Aortic smooth muscle cell (primary cell): ENCODE measurements around a stretch of chr2.

DNA sequence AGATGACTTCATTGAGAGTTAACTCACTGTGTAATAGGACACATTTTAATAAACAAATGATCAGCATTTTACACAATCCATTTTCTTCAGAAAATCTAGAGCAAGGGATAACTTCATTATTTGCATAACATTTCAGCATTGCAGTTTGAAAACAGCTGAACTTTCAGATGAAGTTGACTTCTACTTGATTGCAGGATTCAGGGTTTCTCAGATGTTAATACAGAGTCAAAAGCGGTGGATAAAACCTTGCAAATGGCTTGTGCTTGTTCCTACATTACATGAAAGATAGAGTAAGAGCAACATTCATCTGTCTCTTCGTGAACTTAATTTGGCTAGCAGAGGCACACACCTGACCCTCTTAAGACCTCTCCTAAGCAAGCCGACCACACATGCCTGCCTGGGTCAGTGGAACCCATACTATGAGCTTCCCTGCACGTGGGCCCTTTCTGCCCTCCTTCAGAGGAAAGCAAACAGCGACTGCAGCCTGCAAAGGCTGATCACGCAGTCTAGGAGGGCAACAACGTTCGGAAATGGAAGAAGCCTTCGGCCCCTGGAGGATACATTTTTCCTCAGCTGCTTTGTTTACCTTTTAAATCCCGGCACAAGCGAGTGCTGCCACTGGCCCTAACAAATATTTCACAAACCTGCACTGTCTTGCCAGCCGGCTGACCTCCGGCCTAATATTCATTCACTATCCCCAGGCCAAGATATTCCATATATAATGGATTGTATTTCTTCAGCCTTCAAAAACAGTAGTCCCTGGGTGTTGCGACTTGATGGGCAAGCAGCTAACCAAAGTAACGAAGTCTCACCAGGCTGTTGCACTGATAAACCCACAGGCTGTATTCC lies 16.5 kb downstream of the ITGB1BP1 start:
- RRBS: 68% methylated on average over 3 of the region's 15 CpGs

- RRBS: no CpG with 5 or more reads among the region's 14 CpGs
Observed at GRCh38 chr2:9495192-9495884, 21.0 kb downstream of the IAH1 start.

GRCh38 chr2:9559299-9559444 lies 3.5 kb upstream of the ADAM17 start:
- RRBS: no CpG with 5 or more reads among the region's 1 CpG

DNA sequence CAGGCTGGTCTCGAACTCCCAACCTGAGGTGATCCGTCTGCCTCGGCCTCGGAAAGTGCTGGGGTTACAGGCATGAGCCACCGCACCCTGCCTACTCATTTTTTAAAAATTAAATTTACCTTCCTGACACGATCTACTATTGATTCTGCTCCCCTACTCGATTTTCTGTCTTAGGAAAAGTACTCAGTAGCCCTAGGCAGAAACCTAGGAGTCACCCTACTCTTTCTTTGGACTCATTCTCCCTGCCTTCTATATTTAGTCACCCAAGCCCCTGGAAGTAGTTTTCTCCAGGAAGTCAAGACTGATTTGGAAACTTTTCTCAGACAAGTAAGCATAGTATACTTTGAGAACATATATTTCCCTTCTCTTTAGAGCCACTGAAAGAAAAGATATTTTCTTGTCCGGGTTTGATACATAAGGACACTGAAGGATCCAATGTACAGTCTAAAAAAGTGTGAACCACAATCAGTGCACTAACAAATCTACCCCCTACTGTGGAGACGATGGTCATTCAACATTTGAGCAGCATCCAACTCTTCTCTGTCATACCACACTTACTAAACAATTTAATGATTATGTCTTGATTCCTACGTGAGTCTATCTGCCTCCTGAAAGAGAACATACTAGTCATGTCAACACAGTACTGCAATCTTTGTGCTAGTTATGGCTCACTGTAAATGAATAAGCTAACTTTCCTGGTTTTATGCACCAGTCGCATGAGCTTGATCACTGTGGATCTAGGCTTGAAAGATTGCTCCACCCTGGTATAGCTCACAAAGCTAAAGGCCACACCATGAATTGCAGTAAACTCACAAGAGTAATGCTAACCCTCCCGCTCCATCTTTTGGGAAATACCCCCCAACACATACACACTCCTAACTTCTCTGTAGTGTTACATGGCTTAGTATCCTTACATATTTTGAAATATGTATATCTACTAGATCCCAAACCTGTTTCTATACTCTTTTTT lies 19.8 kb downstream of the YWHAQ start:
- RRBS: no CpG with 5 or more reads among the region's 12 CpGs

GRCh38 chr2:9627242-9628332 lies 3.2 kb downstream of the YWHAQ start:
- RRBS: no CpG with 5 or more reads among the region's 10 CpGs

DNA sequence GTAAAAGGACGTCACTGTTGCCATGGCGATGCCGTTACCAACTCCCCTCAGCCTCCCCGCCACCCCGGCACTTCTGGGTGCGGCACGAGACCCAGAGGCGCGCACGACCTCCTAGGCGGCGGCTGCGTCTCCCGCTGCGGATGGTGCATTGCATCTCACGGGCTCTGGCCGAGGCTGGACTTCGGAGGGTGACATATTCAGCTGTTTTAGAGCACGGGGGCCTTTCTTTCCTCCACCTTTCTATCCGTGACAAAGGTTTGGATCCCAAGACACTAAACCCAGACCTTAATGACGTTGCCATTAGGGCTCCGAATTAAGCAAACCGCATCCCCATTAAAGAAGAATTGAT lies 427 bp upstream of the YWHAQ start:
- RRBS: 0% methylated on average over 3 of the region's 23 CpGs

DNA sequence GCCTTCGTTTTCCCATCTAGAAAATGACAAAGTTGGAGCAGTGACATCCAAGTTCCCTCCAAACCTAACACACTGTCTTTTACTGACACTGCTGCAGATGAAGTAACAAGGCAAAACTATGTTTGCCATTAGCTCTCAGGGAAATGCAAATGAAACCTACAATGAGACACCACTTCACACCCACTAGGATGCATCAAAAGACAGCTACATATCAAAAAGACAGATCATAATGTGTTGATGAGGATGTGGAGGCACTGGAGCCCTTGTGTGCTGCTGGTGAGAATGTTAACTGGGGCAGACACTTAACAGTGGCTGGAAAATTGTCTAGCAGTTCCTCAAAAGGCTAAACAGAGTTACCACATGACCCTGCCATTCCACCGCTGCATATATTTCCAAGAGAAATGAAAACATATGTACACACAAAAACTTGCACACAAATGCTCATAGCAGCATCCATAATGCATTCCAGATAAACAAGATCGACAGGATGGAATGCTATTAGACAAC lies 19.7 kb upstream of the YWHAQ start:
- RRBS: no CpG with 5 or more reads among the region's 3 CpGs

DNA sequence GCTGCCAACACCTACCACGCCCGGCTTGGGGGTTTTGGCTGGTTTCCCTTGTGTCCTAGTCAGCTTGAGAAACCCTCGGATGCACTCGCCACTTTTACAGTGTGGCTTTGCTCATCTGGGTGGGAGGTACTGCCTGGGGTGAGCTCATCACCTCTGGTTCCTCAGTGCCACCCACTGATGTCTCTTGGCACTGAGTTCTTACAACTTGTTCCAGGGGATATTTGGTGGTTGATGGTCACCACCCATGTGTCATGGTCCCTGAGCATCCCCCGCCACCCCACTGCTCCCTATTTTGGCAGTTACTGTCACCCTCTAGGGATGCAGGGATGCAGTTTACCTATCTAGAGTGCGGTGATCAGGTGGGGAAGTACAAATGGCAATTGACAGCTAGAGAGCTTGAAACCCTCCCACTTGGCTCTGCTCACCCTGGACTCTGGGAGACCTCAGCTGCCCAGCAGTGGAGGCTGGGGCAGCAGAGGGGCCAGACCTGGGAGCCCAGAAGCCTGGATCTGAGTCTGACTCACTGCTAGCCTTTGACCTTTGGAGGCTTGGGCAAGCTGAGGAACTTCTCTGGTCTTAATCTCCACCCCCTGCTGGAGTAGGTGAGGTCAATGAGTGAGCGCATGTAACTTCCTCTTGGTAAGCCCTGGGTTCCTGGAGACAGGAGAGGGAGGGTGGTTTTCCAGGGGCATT lies 72.7 kb upstream of the YWHAQ start:
- RRBS: no CpG with 5 or more reads among the region's 7 CpGs

- RRBS: no CpG with 5 or more reads among the region's 19 CpGs
Observed at GRCh38 chr2:9797607-9798676, 45.3 kb upstream of the TAF1B start.

- RRBS: no CpG with 5 or more reads among the region's 10 CpGs
Observed at GRCh38 chr2:10007348-10007809, 36.0 kb upstream of the KLF11 start.

DNA sequence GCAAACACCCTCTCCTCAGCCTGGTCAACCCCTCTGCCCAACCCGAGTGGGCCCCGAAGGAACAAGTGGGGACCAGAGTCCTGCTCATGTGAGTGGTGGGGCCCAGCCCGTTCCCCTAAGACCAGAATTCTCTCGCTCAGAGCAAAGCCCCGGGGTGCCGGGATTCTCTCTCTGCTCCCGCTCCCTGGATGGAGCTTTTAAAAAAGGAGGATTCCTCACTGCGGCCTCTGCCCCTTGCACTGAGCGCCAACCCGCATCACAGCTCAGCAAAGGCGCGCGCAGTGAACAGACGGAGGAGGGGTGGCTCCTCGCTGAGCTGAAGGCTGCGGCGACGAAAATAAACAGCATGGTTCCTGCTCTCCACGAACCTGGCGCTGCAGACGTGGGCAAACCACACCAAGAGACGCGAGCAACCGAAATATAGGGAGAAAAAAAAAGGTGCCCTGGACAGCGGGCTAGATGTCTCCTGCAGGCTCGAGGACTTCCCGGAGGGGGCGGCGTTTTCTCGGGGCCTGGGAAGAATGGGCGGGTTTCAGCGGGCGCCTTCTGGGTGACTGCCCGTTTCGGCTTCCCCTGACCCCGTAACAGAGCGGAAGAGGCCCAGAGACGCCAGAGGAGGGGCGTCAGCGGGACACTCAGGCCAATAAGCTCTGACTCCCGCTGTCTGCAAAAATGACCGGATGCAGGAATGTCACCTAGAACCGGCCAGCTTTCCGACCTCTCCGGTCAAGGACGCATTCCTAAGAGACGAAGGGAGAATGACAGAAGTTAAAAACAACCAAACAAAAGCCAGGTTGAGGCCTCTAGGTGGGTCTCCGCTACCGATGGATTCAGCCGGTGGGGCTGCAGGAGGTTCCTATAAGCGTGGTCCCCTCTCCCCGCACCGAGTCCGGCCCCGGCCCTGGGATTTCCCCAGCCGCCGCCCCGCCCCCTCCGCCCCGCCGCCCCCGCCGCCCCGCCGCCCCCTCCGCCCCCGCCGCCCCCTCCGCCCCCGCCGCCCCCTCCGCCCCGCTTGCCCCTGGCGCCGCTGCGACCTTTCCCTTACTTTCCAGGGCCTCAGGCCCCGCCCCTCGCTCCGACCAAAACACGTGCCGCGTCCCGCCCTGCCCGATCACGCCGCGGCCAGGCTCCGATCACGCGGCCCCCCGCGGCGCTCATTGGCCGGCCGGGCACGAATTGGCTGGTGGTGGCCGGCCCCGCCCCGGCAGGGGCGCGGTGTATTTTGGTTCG lies 670 bp upstream of the KLF11 start:
- RRBS: 4% methylated on average over 14 of the region's 102 CpGs

- RRBS: 9% methylated on average over 11 of the region's 58 CpGs
Observed at GRCh38 chr2:10044120-10044679, 850 bp downstream of the KLF11 start.

DNA sequence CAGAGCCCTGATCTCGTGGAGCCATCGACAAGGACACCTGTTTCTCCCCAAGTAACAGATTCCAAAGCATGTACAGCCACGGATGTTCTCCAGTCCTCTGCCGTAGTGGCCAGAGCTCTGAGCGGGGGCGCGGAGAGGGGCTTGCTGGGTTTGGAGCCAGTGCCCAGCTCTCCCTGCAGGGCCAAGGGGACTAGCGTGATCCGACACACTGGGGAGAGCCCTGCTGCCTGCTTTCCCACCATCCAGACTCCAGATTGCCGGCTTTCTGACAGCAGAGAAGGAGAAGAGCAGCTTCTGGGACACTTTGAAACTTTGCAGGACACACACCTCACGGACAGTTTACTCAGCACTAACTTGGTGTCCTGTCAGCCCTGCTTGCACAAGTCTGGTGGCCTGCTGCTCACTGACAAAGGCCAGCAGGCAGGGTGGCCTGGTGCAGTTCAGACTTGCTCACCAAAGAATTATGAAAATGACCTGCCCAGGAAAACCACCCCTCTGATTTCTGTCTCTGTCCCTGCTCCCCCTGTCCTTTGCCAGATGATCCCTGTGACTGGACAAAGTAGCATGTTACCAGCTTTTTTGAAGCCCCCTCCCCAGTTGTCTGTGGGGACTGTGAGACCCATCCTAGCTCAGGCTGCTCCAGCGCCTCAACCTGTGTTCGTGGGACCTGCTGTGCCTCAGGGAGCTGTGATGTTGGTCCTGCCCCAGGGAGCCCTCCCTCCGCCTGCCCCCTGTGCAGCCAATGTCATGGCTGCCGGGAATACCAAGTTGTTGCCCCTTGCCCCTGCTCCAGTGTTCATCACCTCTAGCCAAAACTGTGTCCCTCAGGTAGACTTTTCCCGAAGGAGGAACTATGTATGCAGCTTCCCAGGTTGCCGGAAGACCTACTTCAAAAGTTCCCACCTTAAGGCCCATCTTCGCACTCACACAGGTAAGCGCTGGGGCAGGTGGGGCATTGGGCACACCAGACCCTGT lies 4.6 kb downstream of the KLF11 start:
- RRBS: 50% methylated on average over 2 of the region's 19 CpGs

- RRBS: 2% methylated on average over 25 of the region's 60 CpGs
Observed at GRCh38 chr2:10080429-10081455, 531 bp upstream of the CYS1 start.

DNA sequence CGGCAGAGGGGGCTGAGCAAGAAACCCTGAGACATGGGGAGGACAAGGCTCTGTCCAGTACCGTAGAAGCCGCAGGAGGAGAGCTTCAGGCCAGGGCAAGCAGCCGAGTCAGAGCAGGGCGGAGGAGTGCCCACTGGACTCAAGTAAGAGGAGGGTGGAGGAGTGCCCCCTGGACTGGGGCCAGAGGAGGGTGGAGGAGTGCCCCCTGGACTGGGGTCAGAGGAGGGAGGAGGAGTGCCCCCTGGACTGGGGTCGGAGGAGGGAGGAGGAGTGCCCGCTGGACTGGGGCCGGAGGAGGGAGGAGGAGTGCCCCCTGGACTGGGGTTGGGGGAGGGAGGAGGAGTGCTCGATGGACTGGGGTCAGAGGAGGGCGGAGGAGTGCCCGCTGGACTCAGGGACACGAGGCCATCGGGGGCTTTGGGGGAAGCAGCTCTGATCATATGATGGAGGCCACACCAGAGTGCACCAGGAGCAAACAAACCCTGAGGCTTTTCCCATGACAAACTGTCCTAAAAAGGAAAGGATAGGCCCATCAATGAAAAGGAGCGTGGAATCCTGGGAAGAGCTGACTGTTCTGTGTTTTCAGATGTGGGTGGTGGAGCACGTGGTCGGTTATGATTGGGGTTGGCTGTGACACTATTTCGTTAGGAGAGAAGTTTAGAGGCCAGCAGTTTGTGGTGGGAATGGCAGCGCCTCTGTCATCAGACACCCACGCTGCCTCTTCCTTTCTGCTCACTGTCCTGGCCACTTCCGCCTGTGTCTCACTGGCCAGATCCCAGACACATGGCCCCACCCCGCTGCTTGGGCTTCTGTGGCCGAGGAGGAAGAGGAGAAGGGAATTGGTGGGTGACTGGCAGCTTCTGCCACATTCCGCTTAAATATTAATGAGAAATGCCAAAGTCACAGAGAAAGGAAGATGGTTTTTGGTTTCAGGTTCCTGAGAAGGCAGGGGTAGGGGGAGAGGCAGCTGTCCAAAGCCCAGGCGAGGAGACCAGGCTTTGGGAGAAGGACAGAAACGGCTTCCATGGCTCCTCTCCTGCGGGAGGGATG lies 24.5 kb upstream of the HPCAL1 start:
- RRBS: 44% methylated on average over 1 of the region's 26 CpGs

DNA sequence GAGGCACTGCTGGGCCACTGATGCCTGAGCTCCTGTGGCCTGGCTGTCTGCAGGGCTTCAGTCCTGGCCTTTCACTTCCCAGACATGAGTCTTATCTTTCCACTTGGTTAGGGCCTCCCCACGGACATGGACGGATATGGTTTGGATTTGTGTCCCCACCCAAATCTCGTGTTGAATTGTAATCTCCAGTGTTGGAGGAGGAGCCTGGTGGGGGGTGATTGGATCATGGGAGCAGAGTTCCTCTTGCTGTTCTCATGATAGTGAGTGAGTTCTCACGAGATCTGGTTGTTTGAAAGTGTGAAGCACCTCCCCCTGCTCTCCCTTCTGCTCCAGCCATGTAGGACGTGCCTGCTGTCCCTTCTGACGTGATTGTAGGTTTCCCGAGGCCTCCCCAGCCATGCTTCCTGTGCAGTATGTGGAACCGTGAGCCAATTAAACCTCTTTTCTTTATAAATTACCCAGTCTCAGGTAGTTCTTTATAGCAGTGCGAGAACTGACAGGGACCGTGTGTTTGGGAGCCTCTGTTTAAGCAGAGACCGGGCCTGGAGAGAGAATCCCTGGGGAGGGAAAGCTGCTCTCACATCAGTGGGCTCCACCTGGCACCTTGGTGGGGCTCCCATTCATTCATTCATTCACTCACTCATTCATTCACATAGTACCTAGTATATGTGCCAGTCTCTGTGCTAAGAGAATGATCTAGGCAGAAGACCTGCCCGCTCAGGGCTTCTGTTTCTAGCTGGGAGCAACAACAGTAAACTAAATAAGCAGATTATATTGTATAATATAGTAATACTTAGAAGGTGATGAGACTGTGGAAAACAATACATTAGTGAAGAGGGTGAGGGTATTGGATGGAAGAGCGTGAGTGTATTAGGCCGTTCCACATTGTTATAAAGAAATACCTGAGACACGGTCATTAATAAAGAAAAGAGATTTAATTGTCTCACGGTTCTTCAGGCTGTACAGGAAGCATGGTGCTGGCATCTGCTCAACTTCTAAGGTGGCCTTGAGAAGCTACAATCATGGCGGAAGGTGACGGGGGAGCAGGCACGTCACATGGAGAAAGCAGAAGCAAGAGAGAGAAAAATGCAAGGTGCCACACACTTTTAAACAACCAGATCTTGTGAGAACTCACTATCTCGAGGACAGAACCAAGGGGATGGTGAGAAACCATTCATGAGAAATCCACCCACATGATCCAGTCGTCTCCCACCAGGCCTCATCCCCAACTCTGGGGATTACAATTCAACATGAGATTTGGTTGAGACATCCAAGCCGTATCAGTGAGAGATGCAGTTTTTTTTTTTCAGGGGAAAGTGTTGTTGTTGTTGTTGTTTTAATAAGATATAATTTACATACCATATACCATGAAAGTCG lies 17.9 kb downstream of the HPCAL1 start:
- RRBS: no CpG with 5 or more reads among the region's 23 CpGs

DNA sequence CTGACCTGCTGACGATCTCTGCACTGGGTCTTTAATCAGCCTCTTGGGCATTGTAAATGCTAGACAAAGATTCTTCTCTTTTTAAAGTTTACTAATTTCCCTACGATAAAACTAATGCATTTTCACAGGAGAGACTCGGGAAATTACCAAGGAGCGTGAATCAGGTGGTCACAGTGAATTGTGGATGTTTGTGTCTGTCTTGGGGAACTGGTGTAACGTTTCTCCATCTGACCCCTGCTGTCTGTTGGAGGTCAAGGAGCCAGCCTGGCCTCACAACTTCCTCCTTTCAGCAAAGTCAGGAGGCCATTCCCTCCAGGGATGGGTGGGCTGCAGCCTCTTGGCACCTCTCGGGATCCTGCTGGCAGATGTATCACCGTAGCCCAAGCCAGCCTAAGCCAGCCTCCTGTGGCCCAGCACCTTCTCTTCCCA lies 30.4 kb downstream of the HPCAL1 start:
- RRBS: no CpG with 5 or more reads among the region's 7 CpGs

- RRBS: no CpG with 5 or more reads among the region's 5 CpGs
Observed at GRCh38 chr2:10404377-10404628, 43.8 kb downstream of the ODC1 start.

- RRBS: no CpG with 5 or more reads among the region's 14 CpGs
Observed at GRCh38 chr2:10405387-10405837, 42.7 kb downstream of the ODC1 start.

DNA sequence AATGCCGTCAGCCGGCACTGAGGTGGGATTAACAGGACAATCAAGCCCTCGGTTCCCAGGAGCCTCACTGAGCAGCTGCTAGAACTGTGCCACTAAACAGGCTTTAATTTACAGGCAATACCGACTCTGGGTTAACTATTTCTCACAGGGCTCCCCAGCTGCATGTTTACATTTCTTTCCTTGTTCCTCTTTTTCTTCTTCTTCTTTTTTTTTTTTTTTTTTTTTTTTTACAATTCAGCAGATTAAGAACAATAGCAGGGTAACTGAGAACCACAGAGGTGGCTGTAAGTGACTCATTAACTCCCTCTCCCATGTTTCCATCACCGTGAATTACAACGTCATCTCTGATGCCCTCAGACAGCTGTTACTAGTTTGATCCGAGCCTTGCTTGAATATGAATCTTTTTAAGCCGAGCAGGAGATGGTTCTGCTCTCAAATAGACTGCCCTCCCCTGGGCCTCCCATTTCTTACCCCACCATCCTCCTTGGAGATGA lies 37.8 kb downstream of the ODC1 start:
- RRBS: no CpG with 5 or more reads among the region's 8 CpGs